A172 (cell line): ENCODE measurements around the gene RD3L.

DNA sequence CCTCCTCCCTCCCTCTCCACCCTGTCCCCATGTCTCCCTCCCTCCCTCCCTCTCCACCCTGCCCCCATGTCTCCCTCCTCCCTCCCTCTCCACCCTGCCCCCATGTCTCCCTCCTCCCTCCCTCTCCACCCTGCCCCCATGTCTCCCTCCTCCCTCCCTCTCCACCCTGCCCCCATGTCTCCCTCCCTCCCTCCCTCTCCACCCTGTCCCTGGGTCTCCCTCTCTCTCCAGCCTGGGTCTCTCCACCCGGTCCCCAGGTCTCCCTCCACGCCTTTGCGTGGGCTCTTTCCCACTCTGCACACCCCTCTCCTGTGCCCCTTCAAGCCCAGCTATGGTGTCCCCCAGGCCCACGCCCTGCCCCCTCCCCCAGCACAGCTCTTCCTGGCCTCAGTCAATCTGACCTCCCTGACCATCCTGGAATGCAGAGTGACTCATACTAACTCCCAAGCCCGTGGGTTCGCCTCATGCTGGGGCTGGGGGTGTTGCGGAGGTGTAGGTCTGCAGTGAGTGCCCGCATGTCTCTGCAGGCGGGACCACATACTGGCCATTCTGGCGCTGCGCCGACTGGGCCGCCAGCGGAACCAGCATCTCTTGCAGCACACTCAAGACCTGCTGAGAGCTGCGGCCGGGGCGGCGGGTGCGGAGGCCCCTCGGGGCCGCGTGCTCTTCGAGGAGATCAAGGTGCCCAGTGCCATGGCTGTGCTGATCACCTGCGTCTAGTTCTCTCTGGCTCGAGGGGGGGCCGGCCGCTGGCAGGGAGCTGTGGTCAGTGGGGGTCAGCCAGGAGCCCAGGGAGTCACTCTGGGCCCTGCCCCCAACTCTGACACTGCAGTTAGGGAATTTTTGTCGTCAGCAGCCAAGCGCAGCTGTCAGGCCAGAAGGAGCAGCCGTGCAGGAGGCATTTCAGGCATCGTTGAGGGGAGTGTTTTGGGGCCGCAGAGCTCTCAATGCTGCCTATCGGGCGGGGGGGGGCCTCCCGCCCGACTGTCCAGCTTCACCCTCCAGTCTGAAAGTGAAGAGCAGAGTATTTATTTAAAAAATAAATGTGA is 13.4 kb upstream of the TNFAIP2 start:
- RAMPAGE, long total RNA, result no peak

GRCh38 chr14:103154812-103155506 is 31.7 kb downstream of the TNFAIP2 start:
- RAMPAGE, long total RNA, result no peak

DNA sequence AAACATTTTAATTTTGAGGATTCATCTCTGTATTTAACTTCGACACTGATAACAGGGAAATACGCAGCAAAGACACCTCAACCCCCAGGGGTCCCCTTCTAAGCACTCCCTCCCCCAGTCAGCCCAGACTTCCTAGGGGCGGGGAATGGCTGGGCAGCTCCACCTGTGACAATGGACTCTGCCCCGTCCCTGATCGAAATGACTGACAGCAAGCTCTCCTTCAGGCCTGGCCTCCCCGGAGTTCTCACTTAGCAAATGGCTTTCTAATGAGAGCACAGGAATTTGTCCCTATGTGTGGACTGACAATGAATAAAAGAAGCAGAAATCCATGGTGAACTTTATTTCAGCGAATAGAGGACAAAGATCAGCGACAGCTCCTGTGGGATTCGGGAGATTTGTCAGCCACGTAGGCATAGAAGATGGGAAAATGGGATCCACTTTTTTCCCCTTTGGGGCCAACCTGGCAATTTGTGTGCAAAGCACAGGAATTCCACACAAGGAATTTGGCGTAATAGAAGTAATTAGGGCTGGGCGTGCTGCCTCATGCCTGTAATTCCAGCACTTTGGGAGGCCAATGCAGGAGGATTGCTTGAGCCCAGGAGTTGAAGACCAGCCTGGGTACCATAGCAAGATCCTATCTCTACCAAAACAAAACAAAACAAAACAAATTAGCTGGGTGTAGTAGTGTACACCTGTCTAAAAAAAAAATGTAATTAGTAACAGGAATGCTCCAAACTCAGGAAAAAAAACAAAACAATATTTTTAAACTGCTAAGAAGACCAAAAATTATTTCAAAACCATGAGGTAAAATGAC is 63.8 kb downstream of the TNFAIP2 start:
- RAMPAGE, long total RNA, result no peak

DNA sequence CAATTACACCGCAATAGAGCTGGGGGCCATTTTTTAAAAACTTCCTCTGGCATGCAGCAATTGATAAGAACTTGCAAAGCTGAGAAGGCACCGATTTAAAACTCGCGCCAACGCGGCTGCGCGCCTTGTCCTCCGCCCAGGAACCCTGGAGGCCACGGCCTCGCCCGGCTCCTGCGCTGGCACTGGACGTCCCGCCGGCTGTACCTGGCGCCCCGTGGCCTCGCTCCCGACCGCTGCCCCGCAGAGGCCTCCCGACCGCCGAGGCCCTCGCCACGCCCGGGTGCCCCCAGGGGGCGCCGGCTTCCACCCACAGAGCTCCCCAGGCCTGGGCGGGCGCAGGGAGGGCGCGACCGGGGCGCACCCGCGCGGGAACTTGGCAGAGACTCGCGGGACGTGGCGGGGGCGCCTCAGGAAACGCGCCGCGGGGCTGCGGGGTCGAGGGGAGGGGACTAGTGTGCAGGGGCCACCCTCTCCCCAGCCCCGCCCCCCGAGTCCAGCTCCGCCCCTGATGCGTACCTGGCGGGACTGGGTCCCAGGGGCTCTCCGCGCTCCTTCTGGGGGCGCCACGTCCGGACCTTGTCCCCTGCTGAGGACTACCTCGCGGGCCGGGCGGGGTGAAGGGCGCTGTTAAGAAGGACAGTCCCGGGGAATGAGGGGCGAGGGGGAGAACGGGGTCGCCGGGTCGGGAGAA is 65.7 kb downstream of the TNFAIP2 start:
- RAMPAGE, long total RNA, result no peak

- RAMPAGE, long total RNA, result no peak
Measured at GRCh38 chr14:103208352-103208687, 85.1 kb downstream of the TNFAIP2 start.

- RAMPAGE, long total RNA, result no peak
Measured at GRCh38 chr14:103336921-103337551, 3.0 kb downstream of the EIF5 start.

DNA sequence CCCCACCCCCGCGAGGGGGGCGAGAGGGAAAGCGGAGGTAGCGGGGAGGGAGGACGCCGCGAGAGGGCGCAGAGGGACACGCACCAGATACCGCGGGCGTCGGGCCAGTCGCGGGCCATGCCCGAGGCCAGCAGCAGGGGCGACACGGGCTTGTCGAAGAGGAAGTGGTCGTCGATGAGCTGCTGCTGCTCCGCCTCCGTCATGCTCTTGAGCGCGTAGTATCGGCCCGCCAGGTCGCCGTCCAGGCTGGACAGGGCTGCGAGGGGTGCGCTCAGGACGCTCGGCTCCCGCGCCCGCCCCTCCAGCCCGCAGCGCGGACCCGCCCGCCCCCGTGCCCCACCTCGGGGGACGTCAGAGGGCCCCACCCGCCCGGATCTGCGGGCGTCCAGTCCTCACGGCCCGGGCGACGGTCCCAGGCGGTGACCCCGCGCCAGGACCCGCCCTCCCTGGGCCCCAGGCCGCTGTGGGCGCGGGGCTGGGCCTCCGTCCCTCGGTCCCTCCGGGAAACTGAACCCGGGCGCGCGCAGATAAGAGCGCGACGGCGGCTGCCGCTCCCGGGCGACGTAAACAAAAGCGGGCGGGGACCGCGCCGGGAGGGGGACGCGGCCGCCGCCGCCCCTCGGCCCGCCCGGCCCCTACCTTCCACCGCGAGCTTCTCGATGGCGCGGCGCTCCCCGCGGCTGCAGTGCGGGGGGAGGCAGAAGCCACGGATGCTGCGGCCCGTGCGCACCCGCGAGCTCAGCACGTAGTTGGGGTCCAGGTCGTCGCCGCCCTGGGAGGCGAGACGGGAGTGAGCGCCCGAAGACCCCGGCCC is 1.2 kb downstream of the CKB start:
- RAMPAGE, long total RNA, result no peak

- RAMPAGE, long total RNA, result no peak
Measured at GRCh38 chr14:103525057-103525895, 2.6 kb upstream of the CKB start.

DNA sequence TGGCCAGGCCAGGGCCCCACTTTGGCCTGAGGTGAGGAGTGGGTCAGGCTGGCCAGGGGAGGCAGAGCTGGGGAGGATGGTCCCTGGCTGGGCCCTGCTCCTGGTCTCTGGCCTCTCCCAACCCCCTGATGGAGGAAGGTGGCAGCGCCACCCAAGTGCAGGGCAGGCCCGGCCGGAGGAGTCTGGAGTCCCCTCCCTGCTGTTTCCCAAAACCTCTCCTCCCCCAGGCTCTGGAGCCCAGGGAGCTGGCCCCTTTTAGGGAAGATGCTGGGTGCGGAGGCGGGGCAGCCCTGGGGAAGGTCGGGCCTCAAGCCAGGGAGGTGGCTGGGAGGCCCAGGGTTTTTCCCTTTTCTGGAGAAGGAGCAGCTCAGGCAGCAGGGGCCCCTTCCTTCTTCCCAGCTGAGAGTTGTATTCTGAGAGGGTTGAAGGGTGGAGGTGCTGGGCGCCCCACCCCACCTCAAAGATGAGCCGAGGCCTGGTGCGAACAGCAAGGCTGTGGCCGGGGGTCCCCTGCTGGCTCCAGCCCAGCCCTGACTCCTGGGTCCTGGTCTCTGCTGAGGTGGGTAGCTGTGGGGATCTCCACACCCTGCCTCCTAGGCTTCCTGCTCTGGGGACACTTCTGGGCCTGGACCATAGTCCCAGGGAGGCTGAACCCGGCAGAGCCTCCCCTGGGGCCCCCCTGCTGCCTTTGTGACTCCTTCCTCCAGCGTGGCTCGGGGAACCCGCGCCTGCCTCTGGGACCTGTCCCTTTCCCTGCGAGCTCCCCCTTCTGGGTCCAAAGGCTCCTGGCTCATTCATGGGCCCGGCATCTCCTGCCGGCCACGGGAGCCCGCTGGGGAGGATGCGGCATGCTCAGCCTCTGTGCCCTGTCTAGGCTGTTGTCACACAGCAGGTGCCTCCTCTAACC is 4.2 kb downstream of the TRMT61A start:
- RAMPAGE, long total RNA, result no peak

- RAMPAGE, long total RNA, result no peak
Measured at GRCh38 chr14:103534351-103535116, 5.5 kb downstream of the TRMT61A start.

GRCh38 chr14:103689400-103689985 is 25.8 kb downstream of the XRCC3 start:
- RAMPAGE, long total RNA, result no peak

DNA sequence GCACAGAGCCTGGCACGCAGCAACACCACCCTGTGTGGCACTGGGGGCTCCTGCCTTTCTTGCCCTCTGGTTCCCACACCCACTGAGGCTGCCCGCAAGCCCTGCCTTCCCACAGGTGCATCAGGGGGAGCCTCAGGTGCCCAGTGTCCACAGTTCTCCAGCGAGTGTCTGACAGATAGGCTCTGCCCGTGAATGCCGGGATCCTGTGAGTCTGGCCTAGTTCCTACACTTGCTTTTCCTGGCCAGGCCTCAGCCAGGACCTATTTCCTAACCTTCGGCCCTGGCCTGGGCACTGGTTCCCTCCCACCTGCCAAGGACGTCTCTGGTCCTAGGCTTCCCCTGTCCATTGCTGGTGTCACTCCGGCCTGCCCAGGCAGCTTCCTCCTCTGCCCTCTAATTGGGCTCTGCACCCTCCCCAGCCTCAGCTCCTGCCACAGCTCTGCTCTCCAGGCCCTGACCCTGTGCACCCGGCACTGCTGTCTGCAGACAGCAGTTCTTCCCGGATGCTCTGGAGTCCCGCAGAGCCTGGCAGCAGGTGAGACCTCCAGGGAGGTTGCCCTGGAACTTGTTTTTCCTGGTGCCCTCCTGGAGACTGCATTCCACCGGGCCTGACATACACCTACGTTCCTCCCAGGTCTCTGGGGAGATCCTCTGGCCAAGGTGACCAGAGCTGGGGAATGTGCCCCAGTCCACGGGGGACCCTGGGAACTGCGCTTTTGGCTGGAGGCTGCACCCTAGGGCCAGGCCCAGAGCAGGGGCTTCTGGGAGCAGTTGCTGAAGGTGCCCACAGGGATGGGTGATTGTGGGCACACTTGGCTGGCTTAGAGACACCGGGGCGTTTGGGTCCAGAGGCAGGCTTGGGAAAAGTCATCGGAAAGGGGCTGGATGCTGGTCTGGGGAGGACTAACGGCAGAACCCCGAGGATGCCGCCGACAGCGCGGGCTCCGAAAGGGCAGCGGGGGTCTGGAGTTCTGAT is 29.9 kb downstream of the ATP5MJ start:
- RAMPAGE, long total RNA, result no peak

DNA sequence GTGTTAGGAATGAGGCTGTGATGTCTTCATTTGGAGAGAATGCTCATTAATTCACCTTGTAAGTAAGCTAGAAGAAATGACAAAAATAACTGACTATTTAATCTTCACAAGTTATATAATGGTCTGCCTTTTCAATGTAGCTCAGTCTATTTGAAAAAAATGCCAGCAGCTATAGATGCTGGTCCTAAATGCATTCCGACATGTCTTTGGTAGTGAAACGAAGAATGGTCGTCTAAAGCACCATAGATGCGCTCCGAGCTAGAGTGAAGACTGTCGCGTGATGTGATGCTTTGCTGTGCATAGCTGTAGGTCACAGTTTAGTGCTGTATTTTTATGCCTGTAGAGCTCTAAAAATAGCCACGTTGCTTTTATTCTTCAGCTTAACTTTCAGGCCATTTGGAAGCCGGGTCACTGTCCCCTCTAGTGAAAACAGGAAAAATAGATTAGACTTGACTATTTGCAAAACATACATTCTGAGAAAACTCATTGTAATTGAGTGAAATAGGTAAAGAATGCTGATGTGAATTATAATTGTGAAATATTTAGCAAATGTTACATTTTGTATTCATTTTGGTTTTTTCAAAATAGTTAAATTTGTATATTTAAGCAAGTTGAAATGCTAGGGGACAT is at the start of gene RD3L:
RD3L (minus strand) TSS at position 272 of the 630 bp plus-strand sequence.
- RAMPAGE, long total RNA, result no peak

GRCh38 chr14:104091150-104091910 is 5.8 kb downstream of the ASPG start:
- RAMPAGE, long total RNA, result no peak

DNA sequence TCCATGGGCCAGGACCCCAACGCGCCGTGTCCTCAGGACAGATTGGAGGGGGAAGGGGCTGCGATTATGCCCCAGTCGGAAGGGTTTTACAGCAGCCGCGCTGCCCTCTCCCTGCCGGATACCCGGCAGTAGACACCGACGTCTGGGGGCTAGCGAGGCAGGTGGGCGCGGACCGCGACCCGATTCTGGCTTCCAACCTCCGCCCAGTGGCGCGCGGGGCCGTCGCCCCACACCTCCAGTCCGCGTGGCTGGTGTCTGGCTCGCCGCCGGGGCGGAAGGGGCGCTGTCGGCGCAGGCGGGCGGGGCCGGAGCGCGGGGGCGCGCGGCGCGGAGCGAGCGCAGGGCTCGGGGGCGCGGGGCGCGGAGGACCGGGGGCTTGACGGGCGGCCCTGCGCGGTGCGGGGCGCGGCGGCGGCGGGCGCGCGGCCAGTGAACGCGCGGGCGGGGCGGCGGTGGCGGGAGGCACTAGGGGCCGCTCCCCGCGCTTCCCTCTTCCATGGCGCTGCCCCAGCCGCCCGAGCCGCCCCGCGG is 2.4 kb upstream of the KIF26A start:
- RAMPAGE, long total RNA, result no peak

DNA sequence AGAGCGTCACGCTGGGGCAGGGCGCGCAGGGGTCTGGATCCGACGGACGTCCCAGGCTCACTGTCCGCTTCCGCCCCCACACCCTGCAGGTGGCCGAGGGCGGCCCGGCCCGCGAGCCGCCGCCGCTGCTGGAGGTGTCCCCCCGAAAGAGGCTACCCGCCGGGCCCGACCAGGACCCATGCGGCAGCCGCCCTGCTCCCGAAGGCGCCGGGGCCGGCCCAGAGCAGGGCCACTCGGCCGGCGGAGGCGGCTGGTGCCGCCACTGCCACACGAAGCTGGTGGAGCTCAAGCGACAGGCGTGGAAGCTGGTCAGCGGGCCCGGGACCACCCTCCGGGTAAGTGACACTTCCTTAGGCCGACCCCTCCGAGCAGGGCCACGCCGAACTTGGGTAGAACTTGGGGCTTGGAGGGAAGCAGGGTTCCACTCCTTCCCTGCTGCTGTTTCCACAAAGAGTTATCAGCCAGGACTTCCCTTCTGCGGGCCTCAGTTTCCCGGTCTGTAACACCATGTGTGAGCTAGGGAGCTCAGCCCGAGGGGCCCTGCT is 639 bp downstream of the KIF26A start:
- RAMPAGE, long total RNA, result no peak

DNA sequence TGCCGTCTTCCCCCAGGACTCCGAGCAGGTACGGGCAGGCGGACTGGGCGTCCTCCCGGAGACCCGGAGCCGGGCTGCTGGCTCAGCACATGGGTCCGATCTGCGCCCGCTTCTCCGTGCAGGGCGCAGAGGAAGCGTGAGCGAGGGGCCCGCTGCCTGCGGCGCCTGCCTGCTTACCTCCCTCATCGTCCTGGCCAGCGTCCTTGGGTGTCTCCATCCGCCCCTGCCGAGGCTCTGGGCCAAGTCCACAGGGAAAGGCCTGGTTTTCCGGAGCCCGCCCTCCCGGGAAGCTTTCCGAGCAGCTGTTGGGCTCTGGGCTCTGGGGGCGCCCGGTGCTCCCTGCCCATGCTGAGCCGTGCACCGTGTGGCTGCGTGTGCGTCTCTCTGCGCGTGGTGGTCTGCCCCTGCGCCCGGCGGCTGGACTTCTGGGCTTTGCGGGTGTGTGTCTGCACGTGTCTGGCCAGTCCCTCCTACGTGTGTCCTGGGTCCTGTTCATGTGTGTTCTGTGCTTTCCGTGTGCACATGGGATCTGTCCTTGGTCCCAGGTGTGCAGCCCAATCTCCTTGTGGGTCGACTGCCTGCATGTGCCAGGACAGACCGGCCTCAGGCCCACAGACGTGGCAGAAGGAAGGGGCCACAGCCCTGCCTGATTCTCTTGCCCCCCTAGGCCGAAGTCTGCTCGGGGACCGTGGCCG is 33.7 kb downstream of the KIF26A start:
- RAMPAGE, long total RNA, result no peak

- RAMPAGE, long total RNA, result no peak
Measured at GRCh38 chr14:104354146-104354842, 215.9 kb downstream of the KIF26A start.

DNA sequence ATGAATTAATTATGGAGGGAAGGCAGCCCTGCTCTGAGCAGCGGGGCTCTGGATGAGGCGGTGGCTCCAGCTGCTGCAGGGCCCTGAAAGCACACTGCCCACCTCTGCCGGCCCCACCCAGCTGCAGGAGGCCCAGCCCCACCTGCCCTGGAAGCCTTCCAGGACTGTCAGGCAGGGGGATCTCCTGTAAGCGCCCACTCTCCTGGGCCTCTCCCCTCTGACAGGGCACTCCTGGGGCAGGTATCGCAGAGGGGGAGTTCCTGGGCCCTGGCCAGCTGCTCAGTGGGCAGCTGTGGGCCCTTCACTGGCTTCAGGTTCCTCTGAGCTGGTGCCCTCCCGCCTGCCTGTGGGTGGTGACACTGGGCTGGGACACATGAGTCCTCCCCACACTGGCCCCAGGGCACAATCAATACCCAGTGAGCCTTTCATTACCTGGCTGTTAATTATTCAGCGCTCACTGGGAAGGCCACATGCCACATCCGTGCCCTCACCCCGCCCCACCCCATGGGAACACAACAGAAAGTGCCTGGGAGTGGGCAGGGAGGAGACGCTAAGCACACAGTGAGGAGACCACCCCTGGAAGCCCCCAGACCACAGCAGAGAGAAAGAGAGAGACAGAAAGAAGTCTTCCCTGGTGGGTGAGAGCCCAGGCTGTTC is 142.3 kb upstream of the C14orf180 start:
- RAMPAGE, long total RNA, result no peak

- RAMPAGE, long total RNA, result no peak
Measured at GRCh38 chr14:104690253-104691021, 1.0 kb downstream of the INF2 start.